Measurements from ENCODE around the genes HSPB3, DHX29 and PLPP1.

- PRO-cap: no peak
Measured at GRCh38 chr5:50969967-50970459, 303.6 kb downstream of the PARP8 start.

GRCh38 chr5:51381676-51382065 is 1.6 kb upstream of the ISL1 start:
- PRO-cap: no peak

- PRO-cap: no peak
Measured at GRCh38 chr5:52725150-52725820, 62.4 kb upstream of the ITGA1 start.

DNA sequence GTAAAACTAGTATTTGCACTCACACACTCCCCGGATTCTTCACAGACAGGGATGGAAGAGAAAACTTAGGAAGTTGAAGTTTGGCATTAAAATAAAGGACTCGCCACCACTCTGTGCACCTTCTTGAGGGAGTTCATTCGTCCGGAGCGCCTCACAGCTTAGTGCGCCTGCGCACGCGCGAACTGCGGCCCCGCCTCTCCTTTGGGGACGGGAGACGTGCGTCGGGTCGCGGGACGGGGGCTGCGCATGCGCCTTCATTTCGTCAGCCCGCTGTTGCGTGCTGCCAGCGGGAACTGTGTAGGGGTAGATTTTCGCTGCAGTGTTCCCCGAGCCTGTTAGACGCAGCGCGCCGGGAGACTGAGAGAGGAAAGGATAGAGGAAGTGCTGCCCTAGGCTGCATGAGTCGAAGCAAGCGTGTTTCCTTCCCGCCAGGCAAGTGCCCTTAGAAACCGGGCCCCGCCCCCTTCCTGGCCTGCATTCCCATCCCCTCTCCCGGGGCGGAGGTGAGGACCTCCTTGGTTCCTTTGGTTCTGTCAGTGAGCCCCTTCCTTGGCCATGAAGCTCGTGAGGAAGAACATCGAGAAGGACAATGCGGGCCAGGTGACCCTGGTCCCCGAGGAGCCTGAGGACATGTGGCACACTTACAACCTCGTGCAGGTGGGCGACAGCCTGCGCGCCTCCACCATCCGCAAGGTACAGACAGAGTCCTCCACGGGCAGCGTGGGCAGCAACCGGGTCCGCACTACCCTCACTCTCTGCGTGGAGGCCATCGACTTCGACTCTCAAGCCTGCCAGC is 12.3 kb downstream of the ITGA1 start:
- PRO-cap: bidirectional peak, plus-strand start at position 319 of the sequence, minus-strand start at position 155 of the sequence; bidirectional peak, plus-strand start at position 518 of the sequence, minus-strand start at position 410 of the sequence

GRCh38 chr5:52849536-52849972 is 61.8 kb downstream of the ITGA1 start:
- PRO-cap: unidirectional peak, plus-strand start at chr5:52849833

DNA sequence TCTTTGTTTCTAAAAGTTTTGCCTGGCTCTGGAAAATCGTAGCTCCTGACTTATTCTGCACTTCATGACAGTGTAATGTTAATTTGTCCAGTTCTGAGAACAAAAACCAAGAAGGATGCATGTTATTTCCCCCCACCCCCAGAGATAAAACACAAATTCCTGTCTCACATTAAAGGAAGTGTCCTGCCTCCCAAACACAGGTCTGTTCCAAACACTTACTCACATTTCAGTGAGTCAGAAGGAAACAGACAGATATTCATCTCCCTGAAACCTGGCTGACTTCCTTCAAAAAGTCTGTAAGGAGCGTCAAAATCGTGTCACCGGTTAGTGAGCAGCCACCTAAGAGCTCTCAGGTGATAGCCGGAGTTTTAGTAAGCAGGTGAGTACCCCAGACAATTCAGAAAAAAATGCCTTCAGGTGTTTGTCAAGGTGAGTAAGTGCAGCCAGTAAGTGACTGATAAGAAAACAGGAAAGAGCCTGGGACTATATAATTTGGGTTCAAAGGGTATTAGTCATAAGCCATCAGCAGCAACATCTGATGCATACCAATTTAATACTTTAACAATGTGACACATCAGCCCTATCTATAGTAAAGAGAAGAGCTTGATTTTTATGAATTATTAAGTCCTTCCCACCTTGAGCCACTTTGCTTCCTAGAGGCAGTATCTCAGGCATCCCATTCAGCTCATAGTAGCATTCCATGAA is 1.4 kb upstream of the ITGA2 start:
- PRO-cap: no peak

GRCh38 chr5:53478417-53479037 is 1.9 kb upstream of the FST start:
- PRO-cap: no peak

GRCh38 chr5:53482243-53482776 is 1.9 kb downstream of the FST start:
- PRO-cap: no peak

DNA sequence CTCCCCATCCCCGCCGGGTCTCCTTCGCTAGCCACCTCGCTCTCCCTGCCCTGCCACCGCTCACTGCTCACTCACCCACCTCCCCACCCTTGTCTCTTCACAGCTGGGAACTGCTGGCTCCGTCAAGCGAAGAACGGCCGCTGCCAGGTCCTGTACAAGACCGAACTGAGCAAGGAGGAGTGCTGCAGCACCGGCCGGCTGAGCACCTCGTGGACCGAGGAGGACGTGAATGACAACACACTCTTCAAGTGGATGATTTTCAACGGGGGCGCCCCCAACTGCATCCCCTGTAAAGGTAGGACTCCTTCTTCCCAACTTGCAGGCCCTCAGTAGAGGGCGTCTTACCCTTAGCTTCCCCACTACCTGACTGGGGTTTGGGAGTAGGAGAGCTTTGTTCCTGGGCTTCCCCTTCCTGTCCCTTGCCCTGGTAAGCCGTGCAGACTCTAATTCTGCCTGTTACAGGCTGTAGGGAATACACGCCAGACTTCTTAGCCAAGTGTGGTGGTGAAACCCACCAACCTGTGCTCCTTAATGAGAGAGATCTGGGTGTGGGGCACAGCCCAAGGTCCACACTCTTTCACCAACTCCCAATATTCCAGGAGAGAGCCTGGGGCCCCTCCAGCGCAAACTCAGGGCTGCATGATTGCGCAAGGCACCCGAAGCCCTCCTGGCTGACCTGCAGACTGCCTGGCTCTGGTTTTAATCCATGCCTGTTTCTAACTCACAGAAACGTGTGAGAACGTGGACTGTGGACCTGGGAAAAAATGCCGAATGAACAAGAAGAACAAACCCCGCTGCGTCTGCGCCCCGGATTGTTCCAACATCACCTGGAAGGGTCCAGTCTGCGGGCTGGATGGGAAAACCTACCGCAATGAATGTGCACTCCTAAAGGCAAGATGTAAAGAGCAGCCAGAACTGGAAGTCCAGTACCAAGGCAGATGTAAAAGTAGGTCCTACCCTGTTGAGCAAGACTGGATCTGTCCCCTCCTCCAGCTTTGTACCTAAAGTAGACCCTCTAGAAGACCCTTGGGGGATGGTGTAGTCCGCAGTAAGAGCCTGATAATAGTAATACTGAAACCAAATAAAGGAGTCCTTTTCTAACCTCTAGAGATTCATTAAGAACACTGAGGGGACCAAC is 2.7 kb downstream of the FST start:
- PRO-cap: no peak

DNA sequence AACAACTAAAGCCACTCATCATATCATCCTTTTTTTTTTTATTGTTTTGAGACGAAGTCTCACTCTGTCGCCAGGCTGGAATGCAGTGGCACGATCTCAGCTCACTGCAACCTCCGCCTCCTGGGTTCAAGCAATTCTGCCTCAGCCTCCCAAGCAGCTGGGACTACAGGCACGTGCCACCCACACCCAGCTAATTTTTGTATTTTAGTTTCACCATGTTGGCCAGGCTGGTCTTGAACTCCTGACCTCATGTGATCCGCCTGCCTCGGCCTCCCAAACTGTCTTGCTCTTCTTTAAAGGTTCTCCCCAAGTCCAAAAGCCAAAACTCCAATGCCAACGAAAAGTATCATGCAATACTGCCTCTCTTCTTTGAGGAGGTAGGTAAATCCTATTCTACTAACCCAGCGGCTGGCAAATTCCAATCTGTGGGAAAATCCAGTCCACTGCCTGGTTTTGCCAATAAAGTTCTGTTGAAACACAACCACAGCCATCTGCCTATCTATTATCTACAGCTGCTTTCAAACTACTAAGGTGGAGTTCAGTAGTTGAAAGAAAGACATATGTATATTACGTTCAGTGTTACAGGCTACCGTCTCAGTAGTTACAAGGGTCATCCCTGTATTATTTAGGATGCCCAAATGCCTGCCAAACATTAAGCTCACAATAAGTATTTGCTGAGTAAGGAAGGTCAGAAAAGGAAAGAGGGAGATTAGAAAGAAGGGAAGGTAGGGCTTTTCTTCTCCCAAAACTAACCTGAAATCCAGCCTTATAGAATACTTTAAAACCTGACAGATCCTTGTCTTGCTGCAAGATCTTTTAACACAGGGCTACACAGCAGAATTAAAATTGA is 16.3 kb downstream of the ARL15 start:
- PRO-cap: no peak

DNA sequence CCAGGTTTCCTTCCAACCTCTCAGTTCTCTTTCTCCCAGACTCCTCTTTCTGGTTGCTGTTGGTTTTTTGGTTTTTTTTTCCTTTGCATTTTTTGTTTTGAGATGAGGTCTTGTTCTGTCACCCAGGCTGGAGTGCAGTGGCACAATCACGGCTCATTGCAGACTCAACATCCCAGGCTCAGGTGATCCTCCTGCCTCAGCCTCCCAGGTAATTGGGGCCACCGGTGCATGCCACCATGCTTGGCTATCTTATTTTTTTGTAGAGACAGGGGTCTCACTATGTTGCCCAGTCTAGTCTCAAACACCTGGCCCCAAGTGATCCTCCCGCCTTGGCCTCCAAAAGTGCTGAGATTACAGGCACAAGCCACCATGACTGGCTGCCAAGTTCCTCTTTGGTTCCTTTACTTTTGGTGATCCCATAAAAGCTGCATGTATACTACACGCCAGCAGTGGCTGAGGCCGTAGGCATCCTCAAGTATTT is 11.5 kb downstream of the ARL15 start:
- PRO-cap: no peak

- PRO-cap: no peak
Measured at GRCh38 chr5:54455309-54456254, at the start of gene HSPB3. Gene HSPB3 (plus strand): TSS chr5:54455699.

GRCh38 chr5:54457011-54457655 is 1.6 kb downstream of the HSPB3 start:
- PRO-cap: no peak

GRCh38 chr5:54543991-54544729 is 26.6 kb downstream of the SNX18 start:
- PRO-cap: no peak

DNA sequence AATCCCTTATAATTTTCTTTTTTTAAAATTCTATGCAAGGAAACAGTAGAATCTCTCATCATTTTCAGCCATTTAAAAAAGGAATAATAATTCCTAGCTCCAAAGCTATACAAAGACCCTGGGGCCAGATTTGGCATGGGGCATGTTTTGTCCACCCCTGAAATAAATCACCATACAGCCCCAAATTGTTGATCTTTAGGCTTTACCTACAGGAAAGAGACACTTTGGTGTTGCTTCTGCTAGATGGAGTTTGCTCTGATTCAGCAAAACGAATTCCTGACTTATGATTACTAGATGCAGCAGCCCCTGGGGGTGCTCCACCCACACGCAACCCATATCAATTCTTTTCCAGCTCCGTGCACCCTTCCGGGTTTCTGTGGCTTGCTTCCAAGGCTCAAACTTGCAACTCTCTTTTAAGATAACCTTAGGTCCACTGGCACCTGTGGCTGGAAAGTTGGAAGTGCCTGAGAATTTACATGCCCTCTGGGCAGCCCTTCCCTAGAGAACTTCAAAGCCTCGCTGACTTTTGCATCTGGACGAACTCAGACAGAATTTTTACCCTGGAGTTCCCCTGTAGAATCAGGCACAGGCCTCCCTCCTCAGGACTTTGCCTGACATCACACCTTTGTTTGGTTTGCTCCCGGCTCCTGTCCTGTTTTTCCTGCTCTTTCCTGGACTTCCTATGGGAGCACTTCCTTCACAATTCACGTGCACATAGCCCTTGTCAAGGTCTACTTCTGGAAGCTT is 224.8 kb downstream of the SNX18 start:
- PRO-cap: no peak

DNA sequence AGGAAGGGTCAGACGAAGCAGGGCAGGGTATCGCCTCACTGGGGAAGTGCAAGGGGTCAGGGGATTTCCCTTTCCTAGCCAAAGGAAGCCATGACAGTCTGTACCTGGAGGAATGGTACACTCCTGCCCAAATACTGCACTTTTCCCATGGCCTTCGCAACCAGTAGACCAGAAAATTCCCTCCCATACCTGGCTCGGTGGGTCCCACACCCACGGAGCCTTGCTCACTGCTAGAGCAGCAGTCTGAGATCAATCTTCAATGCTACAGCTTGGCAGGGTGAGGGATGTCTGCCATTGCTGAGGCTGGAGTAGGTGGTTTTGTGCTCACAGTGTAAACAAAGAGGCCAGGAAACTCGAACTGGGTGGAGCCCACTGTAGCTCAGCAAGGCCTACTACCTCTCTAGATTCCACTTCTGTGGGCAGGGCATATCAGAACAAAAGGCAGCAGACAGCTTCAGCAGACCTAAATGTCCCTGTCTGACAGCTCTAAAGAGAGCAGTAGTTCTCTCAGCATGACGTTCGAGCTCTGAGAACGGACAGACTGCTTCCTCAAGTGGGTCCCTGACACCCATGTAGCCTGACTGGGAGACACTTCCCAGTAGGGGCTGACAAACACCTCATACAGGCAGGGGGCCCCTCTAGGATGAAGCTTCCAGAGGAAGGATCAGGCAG is 5.6 kb upstream of the GZMA start:
- PRO-cap: no peak

DNA sequence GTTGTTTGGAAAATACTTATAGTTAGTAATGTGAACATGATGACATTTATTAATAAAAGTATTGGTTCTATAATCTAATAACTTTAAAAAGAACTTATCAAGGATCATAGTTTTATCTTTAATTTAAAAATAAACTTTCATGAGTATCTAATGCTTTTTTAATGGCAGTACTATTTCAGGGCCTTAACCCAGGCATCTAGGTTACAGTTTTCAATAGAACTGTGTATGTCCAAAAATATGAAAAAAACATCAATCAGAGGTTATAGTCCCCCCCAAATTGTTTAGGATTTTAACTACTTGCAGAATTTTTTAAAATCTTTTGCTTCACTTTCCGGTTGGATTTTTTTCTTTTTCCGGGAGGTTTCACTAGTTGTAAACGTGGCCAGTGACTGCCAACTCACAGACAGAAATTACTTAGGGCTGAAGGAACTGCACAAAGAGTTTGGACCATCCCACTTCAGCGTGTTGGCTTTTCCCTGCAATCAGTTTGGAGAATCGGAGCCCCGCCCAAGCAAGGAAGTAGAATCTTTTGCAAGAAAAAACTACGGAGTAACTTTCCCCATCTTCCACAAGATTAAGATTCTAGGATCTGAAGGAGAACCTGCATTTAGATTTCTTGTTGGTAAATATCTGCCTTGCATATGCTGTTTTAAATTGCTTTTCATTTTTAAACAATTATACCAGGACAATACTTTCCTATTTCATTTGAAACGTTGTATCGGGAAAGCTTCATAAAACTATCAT is 835 bp downstream of the GPX8 start:
- PRO-cap: unidirectional peak, minus-strand start at position 412 of the sequence

DNA sequence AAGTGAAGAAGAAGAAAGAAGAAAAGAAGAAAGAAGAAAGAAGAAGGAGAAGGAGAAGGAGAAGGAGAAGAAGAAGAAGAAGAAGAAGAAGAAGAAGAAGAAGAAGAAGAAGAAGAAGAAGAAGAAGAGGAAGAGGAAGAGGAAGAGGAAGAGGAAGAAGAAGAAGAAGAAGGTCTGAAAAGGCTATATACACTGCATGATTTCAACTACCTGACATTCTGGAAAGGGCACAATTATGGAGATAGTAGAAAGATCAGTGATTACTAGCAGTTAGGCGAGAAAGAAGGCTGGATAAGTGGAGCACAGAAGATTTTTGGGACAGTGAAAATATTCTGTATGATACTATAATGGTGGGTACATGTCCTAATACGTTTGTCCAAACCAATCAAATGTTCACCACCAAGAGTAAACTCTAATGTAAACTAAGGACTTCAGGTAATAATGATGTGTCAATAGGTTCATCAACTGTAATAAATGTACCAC is 21.2 kb downstream of the MCIDAS start:
- PRO-cap: no peak

DNA sequence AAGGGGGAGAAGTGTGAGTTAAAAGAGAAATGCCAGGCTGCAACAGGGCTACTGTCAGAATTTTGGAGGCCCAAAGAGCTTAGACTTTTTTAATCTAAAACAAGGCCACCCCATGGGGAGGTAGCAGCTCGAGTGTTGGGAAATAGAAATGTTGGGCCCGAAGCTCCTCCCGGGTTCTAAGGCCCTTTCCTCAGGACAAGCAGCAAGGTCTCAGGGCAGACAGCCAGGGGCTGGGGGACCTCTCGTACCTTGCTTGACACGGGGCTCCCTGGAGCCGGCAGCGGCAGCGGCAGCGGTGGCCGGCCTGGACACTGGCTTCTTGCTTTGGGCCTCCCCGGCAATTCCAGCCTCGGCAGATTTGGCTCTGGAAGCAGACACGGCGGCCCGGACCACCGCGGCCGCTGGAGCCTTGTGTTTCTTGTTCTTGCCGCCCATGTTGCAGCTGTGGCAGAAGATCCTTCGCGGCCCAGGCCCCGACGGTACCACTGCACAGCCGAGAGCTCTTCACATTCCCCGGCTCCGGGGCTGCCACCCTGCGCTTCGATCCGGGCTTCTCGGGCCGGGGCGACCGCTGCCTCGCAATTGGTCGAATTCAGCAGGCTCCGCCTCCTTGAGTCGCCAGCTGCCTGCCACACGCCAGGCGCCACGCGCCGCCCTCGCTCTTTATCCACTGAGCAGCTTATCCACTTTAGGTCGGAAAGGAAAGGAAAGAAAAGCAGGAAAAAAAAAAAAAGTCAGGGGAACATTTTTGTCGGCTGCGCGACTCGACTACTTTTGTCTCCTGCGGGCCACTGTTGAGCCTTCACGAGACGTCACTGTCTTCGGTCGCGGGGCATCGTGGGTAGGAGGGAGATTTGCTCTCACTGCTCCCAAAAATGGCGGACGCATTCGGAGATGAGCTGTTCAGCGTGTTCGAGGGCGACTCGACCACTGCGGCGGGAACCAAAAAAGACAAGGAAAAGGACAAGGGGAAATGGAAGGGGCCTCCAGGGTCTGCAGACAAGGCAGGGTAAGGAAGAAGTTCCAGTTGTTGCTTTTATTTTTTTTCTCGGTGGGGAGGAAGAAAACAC is at the start of gene DHX29:
Gene DHX29 (minus strand): TSS at position 556 of the 1,070 bp plus-strand sequence.
- PRO-cap: bidirectional peak, plus-strand start at position 887 of the sequence, minus-strand start at position 556 of the sequence

DNA sequence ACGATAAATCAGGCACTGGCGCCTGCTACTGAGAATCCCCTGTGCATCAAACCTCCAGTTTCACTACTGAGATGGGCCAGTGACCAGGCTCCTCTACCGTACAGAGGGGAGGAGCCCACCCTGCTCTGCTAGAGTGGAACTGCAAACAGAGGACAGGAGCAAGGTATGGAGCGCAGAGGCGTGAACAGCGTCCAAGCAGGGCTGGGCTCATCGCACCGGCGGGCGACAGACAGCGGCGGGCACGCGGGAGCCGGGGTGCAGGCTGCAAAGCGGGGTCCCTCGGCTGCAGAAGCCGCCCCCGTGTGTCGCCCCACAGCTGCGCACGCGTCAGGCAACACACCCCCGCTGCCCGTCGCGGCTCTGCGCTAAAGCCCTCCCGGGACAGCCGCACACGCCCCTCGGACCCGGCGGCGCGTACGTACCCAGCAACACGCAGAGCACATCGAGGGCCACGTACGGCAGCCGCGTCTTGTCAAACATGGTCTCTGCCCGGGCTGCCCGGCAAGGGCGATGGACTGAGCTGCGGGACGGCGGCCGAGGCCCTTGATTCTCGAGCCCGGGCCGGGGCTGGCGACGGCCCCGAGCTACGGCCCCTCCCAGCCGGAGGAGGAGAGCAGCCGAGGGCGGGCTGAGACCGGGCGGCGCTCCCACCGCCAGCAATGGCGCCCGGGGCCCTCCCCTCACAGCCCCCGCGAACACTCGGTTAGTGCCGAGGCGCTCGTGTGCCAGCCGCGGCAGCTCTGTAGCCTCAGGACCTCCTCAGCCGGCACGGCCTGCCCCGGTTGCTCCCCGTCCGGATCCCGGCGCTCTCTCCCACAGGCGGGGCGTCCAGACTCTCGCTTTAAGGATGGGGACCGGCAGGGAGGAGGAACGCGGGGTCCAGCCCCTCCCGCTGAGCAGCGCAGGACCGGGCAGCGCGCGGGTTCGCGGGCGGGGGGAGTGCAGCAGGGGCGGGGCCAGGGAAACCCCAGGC is at the start of gene PLPP1:
Gene PLPP1 (minus strand): TSS at position 815 of the 973 bp plus-strand sequence.
- PRO-cap: bidirectional peak, plus-strand start outside the sequence, minus-strand start at position 815 of the sequence

Measured in parotid gland (tissue), 1 donor.